Caco-2 (cell line): ENCODE measurements around a stretch of chr10.

- PRO-cap: no peak
- RRBS: no CpG with 5 or more reads among the region's 11 CpGs
These were observed 33.5 kb downstream of the LRMDA start for GRCh38 chr10:75464630-75465593.

DNA sequence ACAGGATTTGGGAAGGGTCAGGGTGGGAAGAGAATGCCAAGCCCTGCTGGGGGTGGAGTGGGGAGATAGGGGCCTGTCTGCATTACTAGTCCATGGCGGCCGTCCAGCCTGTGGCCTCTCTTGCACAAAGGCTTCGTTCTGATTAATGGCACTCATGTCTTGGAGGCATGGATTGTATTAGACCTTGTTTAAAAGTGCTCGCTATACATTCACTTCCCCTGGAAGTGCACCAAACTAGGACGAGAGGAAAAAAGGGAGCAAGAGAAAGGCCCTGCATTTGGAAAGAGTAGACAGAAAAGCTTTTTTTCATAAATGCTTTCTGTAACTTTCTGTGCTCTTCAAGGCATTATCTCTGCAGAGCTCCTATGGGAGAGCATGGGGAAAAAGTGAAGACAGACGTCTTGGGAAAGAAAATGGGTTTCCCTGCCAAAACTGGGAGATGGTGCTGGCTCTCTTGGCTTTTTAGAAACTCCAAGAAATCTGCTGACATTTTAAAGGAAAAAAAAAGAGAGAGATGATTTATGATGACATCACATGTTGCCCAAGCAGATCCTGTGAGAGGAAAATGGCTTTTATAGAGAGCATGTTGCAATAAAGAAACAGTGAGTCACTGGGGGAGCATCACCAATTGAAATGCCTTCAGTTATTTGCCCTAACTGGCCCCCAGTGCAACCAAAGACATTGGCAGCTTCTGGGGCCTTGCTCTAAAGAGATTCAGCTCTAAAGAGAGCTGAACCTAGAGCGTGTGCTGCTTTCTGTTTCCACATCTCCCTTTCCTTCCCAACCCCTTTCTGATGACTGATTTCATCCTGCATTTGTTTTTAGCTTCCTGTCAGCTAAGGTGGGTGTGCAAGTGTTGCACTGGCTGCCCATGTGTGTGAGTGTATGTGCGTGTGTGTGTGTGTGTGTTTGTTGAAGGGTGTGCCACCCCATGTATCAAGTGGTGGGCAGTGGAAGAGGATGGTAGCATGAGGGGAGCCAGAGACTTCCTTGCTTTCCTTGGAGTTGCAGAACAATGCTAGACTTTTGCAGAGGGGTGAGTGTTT, 37.6 kb downstream of the LRMDA start:
- PRO-cap: no peak
- RRBS: no CpG with 5 or more reads among the region's 8 CpGs

DNA sequence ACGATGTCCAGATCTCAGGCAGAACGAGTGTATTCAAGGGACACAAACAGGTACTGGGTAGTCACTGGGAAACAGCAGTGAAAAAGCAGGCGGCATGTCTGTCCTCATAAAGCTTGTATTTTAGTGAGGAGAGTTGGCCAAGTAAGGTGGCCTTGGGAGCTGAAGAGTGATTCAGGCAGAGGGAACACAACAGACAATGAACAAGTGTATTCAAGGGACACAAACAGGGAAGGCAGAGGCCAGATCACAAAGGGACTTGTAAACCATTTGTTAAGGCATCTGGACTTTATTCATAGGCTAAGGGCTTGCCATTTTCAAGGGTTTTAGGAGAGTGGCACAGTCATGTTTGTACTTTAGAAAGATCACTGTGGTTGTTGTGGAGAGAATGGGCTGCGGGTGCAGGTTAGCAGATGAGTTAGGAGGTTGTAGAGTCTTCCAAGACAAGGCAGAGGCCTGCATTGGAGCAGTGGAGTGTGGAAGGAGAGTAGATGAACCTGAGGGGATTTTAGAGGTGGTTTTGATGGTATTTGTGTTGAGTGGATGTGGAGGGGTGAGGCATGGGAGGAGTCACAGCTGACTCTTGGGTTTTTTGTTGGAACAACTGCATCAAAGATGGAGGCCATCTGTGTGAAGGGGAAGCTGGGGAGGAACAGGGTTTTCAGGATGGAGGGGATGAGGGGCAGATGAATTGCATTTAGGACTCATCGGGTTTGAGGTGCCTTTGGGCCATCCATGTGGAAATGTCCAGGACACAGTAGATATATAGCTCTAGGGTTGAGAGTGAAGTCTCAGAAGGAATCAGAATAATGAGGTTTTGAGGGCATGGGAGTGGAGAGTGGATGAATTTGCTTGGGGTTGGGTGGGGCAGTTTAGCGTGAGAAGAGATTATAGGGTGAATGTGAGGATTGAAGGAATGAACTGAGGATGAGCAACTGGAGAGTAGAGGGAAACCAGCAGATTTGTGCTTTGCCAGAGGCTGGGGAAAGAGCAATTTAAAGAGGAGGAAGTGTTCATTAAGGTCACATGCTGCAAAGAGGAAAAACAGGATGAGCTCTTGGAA, 49.3 kb downstream of the LRMDA start:
- PRO-cap: no peak
- RRBS: no CpG with 5 or more reads among the region's 6 CpGs

DNA sequence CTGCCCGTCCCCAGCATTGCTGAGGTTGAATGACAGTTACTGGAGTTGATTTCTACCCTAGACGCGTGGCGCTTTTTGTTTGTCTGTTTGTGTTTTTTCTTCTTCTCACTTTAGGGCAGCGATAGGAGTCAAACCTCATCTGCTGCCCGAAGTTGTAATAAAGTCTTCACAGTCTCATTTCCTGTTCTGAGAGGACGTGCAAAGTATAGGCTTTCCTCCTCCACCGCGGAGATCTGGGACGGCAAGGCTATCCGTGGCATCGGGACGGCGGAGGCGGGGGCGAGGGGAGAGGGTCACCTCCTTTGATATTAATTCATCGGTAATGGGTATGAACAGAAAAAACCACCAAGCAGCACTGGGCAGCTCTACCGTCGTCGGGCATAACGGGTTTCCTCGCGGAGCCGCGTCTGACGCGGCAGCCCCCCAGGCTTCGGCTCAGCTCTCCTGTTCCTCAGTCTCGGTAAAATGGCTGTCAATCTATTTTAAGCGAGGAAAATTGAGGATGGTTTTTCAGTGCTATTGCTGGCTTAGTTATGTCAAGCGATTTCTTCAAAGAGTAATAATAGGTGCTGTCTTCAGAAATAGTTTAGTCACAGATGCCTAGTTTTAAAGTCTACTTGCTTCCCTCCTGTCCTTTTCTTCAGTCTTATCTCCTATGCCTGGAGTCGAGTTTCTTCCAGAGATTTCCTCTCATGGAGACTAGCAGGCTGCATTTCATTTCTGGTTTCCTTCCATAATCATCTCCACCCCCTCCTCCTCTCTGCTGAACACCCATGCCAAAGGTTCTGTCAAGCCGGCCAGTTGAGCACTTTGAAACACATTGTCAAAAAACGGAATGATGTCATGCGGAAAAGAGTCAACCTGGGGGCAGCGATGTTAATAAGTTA, 161.1 kb downstream of the LRMDA start:
- PRO-cap: no peak
- RRBS: no CpG with 5 or more reads among the region's 36 CpGs

DNA sequence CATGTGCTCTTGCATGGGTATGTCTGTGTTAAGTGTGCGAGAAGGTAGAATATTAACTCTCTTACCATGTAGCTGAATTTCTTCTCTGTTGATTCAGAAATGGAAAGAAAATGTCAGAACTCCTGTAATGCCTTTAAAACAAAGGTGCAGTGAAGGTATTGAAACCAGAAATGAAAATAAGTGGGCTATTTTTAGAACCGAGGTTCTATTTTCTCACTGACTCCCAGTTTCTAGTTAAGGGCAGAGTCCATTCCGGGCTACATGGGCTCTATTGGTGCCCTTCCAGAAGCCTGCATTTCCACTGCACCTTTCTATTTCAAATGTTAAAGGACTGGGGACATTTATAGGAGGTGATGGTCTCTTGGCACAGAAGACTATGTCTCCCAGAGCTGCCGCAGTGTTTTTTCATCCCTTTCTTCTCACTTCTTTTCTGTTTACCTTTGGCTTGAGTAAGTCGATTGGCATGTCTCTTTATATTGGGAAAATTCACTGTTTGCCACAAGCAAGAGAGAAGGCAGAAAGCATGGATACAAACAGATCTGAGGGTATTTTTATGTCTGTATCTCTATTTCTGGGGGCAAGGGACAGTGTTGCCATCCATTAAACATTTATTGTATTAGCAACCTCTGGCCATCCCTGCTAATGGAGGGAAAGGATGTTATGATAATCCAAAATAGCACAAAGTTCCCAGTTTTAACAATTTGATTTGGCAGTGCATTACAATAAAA, 175.0 kb downstream of the LRMDA start:
- PRO-cap: no peak
- RRBS: no CpG with 5 or more reads among the region's 5 CpGs

GRCh38 chr10:75621539-75621965, 190.1 kb downstream of the LRMDA start:
- PRO-cap: no peak
- RRBS: no CpG with 5 or more reads among the region's 4 CpGs

GRCh38 chr10:75763854-75764729, 332.7 kb downstream of the LRMDA start:
- PRO-cap: no peak
- RRBS: no CpG with 5 or more reads among the region's 10 CpGs

DNA sequence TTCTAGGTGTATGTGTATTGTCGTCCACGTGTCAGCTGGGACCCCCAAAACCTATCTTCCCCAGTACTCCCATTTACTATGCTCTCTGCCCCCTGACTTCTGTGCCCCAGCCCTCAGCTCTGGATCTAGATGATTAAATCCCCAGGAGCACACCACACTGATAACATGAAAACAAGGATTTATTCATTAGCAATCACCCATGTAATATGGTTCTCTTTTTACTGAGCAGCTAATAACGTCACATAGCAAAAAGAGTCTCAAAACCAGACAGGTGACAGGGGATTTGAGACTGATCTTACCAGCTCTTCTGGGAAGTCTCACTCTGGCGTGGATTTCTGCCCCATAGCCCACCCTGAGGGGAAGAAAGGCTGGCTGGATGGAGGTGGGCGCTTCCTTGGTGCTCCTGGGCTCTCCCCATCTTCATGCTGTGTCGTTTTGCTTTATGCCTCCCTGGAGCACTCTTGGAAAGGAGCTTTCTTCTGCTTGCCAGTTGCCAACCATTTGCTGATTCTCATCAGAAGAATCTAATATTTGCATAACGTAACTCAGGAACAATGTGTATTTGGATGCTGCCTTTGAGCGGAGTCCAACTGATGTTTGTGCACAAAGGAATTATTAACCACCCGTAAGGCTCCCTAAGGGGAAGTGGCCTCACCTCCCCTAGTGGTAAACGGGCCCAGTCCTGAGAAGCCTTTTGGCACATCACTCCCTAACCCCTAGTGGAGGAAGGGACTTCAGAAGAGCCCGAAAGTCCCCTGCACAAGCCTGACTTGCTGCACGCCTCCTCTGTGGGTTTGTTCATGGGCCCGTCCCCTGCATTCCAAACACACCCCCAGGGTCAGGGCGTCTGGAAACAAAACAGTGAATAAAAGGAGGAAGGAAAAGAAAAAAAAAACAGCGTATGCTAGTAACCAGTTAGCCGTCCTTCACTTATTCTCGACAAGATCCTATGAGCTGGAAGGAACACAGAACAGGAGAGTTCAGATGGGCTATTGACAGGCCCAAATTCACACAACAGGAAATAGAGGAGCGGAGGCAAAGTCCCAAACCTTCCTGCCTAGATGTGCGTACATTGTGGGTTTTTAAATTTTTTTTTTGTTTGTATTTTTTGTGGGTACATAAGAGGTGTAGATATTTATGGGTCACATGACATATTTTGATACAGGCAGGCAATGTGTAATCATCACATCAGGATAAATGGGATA, 602.1 kb downstream of the LRMDA start:
- PRO-cap: unidirectional peak, minus-strand start at position 503 of the sequence; bidirectional peak, plus-strand start at position 929 of the sequence, minus-strand start at position 785 of the sequence
- RRBS: no CpG with 5 or more reads among the region's 19 CpGs

GRCh38 chr10:76336142-76336860, 904.9 kb downstream of the LRMDA start:
- PRO-cap: no peak
- RRBS: no CpG with 5 or more reads among the region's 1 CpG

- PRO-cap: no peak
- RRBS: no CpG with 5 or more reads among the region's 2 CpGs
These were observed 857.6 kb downstream of the KCNMA1 start for GRCh38 chr10:76780100-76780357.

DNA sequence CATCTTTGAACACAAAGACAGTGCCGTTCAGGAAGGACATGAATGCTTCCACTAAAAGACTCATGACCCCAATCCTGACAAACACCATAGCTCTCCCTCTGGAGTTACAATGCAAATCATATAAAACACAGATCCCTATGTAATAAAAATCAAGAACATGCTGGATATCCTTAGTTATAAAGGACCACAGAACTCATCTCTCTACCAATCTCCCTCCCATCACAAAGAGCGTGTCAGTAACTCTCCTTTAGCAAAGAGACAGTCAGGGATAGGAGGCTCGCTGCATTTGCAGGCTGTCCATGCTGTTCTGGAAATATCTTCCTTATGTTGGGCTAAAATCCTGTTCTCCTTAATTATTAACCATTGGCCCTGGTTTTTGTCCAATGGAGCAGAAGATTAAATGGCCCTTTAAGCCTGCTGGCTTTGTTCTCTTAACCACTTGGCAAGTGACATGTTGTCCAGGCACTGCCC, 700.7 kb downstream of the KCNMA1 start:
- PRO-cap: no peak
- RRBS: no CpG with 5 or more reads among the region's 3 CpGs

DNA sequence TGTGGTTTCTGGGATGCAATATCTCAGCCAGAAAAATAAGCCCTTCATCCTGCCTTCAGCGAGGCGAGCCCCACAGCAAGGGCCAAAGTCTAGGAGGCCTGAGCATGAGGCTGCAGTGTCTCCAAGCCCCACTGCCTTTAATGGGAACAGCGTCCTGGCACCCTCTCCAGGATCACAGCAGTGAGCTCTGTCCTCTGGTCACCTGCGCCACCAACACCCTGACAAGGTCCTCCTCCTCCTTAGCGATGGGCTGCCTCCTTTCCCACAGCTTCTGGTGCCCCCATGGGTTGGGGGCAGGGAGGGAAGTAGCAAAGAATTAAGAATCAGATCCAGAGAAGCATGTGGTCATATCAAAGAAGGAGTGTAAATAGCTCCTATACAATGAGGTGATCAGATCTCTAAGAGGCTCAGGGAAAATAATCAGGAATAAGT, 479.9 kb downstream of the KCNMA1 start:
- PRO-cap: no peak
- RRBS: no CpG with 5 or more reads among the region's 5 CpGs

DNA sequence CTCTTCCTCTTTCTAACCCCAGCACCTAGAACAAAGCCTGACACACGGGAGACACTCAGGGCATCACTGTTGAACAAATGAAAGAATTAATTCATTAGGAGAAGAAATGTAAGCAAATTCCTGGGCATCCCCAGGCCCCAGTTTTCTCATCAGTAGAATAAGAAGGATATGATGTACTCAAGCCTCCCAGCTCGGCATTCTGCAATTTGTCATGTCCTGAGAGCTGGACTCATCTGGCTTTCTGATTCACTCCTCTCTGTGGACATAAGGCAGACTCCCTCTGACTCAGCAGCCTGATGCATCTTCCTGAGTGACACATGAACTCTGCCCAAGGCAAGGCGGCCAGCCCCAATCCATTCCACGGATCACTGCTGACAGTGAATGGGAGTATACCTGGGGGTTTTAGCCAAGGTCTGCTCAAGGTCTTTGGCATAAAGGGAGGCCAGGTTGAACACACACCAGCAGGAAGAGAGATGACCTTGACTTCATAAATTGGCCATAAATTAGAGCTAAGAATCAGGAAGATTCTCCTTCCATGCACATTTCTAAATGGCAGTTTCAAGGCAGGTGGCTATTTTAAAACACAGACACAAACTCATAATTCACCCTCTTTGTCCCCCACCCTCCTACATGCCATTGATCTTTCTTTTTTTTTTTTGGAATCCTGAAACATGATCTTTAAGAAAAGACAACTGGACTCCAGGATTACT, 473.6 kb downstream of the KCNMA1 start:
- PRO-cap: no peak
- RRBS: no CpG with 5 or more reads among the region's 4 CpGs

- PRO-cap: no peak
- RRBS: no CpG with 5 or more reads among the region's 3 CpGs
These were observed 227.7 kb downstream of the KCNMA1 start for GRCh38 chr10:77409971-77410249.

DNA sequence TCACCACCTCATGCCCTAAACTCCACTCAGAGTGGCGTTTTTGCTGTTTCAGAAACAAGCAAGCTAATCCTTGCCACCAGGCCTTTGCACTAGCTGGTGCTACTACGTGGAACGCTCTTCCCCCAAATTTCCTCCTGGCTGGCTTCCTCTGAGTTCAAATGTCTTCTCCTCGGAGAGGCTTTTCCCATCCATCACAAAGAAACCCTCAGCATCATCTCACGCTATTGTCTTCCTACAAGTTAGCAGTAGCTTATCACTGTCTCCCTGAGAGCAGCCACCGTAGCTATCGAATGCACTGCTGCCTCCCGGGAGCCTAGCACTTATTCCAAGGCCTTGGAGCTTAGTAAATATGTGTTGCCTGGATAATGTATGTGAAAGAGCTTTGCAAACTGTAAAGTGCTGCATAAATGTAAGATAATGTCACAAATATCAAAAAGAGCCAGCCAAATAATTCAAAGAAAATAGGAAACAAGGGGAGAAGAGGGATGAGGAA, 124.4 kb downstream of the KCNMA1 start:
- PRO-cap: no peak
- RRBS: no CpG with 5 or more reads among the region's 8 CpGs

DNA sequence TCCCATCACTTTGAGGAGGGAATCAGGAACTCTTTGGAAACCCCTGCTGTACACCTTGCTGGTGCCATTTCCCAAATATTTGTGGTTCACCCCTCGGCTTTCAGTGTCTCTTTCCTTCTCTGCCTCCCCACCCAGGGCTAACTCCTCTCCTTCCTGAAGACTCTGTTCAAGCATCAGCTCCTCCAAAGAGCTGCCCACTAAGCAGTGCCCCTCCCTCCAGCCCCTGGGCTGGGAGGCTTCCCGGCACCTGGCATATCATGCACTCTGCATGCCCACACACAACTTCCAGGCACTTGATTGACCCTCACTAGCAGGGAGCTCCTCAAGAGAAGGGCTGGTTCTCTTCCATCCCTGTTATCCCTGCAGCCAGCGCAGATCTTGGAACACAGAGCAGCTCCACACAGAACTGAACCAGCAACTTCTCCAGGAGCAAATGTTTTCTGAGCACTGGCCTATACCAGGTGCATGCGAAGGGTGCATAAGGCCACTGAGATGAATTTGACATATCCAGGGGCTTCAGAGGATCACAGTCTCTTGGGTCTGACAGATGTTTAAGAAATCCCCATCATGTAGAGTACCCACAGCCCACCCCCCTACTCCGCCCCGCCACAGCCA, 121.9 kb downstream of the KCNMA1 start:
- PRO-cap: no peak
- RRBS: no CpG with 5 or more reads among the region's 6 CpGs

GRCh38 chr10:77537543-77538834, 99.6 kb downstream of the KCNMA1 start:
- PRO-cap: no peak
- RRBS: no CpG with 5 or more reads among the region's 18 CpGs

DNA sequence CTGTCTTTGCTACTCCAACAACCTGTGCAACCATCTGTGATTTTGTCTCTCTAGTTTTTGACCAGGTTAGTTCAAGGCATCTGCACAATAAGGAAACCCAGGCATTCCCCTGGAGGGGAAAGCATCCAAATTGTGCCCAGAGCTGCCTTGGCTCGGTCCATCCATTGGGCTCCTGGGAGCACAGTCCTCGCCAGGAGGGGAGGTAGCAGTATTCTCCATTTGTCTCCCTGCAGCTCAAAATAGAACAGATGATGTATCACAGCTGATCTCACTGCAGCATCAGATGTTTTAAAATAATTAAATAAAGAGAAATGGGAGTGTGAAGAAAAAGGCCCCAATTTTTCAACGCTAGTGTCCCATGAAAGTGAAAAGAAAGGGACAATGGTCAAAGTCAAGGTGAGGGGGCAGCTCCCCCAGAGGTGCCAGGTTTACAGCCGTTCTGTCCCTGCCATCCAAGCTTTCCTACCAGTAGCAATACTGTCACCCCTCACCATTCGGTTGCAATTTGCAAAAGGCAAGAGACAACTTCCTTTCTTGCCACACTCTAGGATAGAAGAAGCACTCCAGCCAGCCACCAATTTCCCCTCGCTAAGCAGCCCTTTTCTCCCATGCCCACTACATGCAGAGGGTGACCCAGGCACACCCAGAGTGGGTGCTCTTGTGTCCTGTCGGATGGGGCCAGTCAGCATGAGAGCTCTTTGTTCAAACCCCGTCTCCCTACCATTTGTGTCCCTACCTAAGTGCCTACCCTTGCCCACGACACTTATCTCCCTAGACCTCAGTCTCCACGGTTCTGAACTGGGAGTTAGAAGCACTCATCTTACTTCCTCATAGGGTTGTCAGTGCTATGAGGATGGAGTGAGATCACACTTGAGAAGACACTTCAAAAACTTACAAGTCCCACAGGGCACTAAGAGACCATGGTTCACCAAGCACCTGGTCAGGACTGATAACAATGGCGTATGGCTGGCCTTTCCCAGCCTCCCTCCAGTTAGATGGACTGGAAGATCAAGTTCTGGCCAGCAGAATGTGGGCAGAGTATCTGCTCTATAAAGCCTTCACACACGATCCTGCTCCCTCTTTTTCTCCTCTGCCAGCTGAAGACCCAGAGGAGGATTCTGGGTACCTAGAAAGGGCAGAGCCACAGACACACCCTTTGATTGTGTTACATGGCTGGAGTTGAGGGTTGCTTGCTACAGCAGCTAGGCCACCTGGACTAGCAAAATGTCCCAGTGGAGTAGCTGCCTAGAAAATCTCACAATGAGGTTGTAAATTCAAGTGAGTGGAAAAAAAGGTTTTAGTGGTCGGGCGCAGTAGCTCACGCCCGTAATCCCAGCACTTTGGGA, 43.4 kb downstream of the KCNMA1 start:
- PRO-cap: no peak
- RRBS: no CpG with 5 or more reads among the region's 16 CpGs

- PRO-cap: no peak
- RRBS: no CpG with 5 or more reads among the region's 7 CpGs
These were observed 45.2 kb downstream of the DLG5 start for GRCh38 chr10:77881038-77882017.

DNA sequence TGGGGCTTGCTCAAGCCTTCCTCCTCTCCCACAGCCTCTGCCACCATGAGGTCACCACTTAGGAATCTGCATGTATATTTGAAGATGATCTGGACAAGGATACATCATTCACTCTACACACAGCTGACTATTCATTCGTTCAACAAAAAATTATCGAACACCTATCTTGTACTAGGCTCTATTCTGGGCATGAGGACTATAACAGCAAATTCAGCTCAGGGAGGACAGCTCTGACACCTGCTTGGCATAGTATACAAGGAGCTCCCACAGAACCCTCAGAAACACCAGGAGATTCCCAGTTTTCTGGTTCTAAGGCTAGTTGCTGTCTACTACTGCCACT, 6.7 kb downstream of the DLG5 start:
- PRO-cap: no peak
- RRBS: no CpG with 5 or more reads among the region's 2 CpGs